Choroid plexus epithelial cell (primary cell): Measurements from ENCODE around the genes KRTAP19-6, KRTAP20-2, KRTAP19-8 and EVA1C.

GRCh38 chr21:29477339-29477887, 178.7 kb downstream of the BACH1 start:
- RRBS, result no CpG with 5 or more reads among the region's 5 CpGs

DNA sequence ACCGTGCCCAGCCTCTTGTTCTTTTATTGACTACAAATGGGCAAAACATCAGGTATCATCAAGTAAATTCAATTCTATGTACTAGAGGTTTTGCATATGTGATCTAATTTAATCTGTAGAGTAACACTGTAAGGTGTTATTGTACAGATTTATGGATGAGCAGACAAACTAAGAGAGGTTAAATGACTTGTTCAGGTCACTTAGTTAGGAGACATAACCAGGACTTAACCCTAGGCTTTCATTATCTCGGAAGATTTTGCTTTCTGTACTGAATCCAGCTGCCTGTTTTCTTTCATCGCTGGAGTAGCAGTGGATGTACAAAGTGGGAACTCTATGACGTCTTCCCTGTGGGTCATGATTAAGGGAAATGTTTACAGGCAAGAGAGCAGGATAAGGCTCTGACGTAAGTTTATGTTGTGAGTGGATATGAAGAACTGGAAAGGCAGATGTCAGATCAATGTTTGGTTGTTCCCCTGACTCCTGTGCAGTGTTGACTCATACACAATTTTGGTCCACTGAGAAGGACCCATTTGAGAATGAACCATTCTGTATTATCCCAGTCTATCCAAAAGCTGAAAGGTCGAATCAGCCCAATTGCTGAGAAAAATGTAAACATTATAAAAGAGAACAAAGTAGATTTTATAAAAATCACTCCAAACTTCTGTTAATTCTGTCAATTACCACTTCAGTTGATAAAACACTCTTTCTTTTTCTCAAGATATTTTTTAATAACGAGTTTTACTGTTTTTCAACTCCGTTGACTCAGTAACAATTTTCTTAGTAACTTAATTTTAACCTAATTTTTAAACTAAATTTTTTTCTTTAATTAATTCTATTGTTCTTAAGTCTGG, 292.4 kb downstream of the GRIK1 start:
- RRBS, result no CpG with 5 or more reads among the region's 8 CpGs

DNA sequence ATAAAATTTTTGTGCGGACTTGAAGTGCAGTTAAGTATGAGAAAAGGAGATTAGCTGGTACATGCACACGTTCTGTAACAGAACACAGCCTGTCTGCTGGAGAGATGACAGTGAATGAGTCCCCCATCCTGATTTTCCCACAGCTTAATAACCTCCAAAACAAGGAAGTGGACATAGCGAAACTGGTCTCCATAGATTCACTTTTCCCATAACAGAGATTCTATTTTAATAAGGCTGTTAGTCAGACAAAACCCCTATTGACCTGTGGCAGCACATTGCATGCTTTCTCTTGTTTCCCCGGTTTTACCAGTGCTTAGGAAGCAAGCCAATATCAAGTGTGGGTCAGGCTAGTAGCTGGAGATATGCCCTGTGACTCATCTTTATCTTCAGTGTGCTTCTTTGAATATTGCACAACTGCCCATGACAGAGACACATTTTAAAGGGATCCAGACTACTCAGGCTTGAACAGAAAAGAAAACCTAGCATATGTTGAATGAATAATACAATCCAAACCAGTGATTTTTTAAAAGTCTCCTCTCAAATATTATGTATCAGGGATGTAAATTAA, 11.8 kb upstream of the CLDN8 start:
- RRBS, result no CpG with 5 or more reads among the region's 4 CpGs

DNA sequence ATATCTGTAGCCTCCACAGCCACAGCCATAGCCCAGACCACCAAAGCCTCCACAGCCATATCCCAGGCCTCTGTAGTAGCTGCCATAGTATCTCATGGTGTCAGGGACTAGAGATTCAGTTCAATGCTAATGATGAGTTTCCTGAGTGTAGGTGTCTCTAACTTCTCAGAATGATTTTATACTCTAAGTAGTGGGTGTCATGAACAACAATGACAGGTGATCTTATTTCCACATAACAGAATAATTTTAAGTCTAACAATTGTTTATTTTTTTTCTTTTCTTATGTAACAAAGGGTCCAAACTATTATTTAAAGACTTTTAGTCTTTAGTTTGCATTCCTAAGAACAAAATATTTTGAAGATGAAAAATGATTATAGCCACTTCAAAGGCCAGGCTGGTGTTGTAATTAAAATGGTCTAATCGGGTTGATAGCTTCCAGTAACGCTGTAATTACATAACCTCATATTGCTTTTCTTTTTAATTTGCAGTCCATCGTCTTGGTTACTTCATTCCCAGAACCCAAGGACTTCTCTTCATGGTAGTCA, at the start of gene KRTAP19-6:
Gene KRTAP19-6 (minus strand): TSS at position 127 of the 545 bp plus-strand sequence.
- RRBS, result no CpG with 5 or more reads among the region's 3 CpGs

- RRBS, result no CpG with 5 or more reads among the region's 2 CpGs
These were observed at the start of gene KRTAP20-2 for GRCh38 chr21:30634869-30635331. KRTAP20-2 (plus strand) TSS chr21:30635206.

GRCh38 chr21:31038348-31038823, at the start of gene KRTAP19-8:
KRTAP19-8 (minus strand) TSS chr21:31038476.
- RRBS, result no CpG with 5 or more reads among the region's 3 CpGs

DNA sequence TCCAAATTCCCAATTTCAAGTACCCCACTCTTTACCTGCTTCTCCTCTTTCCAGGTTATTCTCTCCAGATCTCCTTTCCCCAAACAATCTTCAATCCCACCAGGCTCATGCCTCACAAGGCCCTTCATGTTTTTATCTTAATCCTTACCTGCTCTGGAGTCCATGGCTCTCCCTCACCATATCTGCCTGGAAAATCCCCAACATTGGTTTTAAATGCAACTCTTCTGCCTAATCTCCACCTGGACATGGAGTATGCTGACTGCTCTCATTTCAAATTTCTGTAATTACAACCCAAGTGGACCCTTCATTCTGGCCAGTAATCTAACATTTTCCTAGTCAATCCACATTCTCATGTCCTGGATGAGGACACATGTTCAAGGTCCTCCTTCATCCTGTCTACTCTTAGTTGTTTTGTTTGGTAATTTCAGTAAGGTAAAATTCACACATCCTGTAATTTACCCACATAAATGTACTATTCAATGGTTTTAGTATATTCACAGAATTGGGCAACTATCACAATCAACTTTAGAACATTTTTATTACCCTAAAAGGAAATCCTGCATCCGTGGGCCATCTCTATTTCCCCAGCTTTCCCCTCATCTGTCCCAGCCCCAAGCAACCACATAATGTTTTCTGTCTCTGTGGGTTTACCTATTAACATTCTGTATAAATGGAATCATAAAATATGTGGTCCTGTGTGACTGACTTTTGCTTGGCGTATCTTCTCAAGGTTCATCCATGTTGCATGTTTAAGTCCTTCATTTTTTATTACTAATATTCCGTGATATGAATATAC, 17.0 kb downstream of the SOD1 start:
- RRBS, result no CpG with 5 or more reads among the region's 3 CpGs

DNA sequence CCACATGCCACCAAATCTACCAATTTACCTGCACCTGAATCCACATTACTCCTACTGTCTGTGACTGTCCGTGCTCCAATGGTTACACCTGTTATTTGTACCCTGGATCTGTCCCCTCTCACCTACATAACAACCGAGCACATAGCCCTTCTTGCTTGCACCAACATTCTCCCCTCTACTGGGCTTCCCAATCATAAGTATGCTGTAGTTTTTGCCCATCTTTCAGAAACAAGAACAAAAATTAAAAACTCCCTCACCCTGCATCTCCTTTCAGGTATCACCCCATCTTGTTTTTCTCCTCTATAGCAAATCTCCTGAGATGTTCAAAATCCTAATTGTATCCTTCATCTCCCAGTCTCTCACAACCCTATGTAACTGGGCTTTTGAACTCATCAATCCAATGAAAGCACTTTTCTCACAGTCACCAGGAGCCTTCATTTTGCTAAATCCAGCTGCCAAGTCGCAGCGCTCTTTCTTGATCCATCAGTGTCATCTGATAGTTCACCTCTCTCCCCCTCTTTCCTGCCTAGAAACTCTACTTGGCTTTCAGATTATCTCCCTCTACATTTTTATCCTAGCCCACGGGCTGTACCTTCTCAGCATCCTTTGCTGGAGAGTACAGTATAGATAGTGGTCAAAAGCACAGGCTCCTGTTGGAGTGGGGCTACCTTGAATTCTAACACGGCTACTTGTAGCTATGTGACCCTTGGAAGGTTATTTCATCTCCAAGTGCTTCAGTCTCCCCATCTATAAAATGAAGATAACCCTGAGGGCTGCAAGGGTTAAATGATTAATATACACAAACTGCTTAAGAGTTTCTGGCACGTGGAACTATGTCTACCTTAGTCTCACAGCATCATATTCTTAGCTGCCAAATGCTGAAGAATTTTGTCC, 17.9 kb downstream of the SOD1 start:
- RRBS, result no CpG with 5 or more reads among the region's 7 CpGs

GRCh38 chr21:31873936-31874632, 1.3 kb downstream of the HUNK start:
- RRBS, result 3% methylated on average over 19 of the region's 49 CpGs

- RRBS, result no CpG with 5 or more reads among the region's 18 CpGs
These were observed 101.7 kb downstream of the HUNK start for GRCh38 chr21:31974383-31975016.

DNA sequence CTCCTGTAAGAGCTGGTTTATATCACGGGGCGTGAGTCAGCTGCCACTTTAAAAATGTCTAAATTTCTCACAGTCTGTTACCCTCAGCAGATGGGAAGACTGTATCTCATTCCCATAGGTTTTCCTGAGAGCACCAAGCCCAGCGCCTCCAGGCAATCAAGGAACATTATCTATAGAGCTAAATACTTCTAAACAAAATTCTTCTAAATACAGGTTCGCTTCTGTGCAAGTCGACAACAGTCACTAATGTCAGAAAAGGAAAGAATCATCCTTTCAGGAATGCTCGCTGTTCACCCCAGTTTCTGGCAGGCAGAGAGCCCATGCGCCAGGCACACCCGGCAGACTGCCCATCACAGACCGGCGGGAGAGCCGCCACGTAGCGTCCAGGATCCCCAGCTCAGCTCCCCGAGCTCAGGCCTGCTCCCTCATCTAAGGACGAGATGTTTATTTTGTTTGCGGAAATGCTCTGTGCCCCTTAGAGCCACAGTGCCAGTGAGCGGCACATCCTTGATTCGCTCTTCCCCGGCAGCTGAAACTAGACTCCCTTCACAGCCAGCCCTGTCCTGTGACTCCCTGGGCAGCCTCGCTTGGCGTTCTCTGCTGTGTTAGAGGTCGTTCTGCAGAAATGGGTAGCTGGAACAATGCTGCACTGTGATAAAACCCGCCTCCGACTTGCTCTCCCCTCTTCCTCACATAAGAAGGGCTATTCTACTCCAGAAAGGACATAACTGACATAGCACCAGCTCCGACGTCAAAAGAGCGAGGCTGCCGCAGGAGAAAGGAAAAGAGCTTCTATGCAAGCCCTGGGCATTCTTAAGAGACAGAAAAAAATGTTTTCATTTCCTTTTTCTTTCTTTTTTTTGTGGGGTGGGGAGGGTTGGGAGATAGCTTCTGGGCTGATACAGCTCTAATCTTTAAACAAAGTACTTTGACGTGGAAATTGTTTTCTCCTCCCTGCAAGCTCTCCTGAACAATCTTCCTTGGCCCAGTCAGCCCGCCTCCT, 37.0 kb downstream of the MRAP start:
- RRBS, result no CpG with 5 or more reads among the region's 30 CpGs

DNA sequence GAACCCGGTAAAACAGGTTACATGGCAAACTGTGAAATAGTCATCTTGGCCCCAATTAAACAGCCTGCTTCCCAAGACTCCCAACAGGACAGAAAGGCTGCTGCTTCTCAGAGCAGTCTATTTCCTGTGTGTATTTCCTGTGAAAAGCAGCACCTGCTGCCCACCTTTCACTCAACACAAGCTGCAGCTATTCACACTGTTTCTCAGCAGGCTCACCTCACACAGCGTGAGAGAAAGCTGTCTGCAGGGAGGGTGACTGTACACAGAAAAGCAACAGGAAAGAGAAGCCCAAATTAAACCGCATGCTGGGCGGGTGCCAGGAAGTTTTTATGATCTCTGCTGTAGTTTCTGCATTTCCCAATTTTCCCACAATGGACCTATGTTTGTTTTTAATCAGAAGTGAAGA, 44.0 kb downstream of the URB1 start:
- RRBS, result no CpG with 5 or more reads among the region's 4 CpGs

DNA sequence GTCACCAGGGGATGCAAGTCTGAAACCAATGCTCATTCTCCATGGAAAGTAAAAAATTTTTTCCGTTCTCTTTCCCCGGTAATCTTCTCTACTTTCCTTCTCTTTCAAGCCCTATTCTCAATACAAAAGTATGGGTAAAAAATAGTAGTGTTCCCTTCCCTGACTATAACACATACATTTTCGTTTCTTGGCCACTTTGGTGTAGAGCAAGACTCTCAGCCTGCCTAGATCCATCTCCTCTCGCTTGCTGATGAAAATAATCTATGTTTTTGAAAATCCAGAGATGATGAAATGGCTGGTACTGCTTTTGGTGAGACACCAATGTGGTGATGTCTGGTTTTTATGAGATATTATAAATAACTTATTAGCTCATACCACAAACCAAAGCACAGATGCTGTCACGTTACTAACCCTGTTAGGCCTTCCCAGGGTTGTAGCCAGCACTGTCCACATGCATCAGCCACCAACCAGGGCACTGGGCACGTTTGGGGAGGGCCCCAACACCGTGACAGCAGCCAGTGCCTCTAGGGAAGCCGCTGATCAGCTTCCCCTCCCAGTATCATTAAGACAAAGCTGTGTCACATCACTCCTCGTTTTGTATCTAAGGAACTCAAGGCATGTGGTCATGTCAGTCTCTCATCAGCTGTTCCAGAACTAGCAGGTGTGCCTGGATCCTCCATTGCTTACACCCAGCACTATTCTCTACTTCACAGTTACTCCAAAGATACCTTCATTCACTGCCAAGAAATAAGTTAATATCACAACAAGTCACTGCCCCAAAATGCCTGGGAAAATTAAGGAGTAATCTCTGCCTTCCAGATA, 13.9 kb downstream of the URB1 start:
- RRBS, result no CpG with 5 or more reads among the region's 9 CpGs

DNA sequence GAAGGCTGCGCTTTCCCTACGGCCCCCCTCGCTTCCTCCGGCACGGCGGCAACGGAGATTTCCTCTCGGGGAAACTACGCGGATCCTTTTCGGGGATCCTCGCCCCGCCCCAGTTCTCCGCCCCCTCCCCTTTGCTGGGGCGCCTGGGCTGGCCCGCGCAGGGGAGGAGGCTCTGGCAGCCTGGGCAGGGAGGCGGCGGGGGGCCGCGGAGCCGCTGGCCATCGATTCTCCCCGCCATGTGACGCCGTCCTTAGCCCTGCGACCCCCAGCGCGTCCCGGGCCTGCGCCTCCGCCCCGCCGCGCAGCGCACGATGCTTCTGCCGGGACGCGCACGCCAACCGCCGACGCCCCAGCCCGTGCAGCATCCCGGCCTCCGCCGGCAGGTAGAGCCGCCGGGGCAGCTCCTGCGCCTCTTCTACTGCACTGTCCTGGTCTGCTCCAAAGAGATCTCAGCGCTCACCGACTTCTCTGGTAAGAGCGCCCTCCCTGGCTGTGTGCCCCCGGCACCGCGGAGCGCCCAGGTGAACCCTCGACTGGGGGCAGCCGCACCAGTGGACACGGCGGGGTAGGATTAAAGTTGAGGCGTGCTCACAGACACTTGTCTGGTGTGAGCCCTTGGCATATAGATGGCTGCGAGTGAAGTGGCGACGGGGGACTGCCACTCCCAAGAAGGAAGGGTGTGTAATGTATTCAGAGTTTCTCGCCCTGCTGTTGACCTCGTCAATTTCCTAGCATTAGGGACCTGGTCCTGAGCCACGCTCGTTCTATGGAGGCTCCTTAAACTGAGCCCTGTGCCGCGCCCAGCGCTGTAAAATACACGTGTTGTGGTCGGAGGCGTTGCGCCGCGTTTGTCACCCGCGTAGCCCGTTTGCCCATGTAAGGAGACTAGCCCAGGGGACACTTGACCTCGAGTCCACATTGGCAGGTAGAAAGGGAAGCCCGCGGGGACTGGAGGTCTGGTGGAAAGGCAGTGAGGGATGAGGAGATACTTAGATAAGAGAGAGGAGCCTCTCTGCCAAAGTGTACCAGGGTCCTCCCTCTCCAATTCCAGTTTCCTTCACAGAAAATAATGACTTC, at the start of gene EVA1C:
Gene EVA1C (plus strand): TSS at position 164 of the 1,077 bp plus-strand sequence.
- RRBS, result 1% methylated on average over 21 of the region's 85 CpGs

GRCh38 chr21:32507451-32508004, 77.8 kb downstream of the TCP10L start:
- RRBS, result no CpG with 5 or more reads among the region's 15 CpGs

DNA sequence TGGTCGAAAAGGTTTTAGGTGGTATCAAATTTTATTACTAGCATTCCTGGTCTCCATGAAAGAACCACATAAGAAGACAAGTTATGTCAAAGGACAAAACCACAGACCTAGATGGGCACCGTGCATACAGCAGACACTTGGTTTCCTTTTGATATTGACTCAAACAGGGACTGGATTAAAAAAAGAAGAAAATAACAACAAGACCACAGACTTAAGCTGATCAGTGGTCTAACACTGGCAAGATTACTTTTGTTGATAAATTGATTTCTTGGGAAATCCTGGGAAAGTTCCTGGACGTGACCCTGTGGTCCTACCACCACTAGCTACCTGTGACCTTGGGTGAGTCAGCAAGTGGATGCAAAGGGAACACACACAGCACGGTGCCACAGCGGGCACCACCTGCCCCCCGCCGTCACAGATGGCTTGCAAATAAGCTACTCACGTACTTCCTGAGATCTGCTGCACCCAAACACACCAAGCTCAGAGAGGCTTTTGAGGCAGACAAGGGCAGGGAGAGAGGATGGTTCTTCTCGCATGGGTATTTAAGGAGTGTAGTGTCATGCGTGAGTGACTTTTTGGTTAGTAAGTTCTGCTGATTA, 12.7 kb downstream of the CFAP298 start:
- RRBS, result no CpG with 5 or more reads among the region's 10 CpGs

DNA sequence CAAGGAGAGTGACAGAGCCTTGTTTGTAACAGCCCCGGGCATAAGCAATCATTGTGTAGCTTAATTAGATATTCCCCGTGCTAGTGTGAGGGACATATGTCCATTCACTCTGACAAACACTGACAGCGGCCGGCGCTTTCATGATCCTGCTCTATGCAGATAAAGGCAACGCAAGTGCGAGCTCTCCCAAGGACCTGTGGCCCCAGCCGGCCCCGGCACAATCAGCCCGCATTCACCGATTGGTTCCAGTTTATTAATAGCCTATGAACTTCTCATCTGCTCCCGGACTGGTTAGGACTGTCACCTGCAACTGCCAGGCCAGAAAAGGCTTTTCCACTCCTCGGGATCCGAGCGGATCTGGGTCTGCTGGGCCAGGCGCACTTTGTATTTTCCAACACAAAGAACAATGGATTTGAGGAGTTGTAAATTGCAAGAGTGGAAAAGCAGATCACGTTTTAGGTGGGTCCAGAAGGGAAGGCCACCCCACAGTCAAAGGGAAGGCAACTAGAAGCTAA, 17.9 kb upstream of the OLIG1 start:
- RRBS, result 44% methylated on average over 5 of the region's 17 CpGs

GRCh38 chr21:33071911-33072501, 2.1 kb downstream of the OLIG1 start:
- RRBS, result 2% methylated on average over 10 of the region's 33 CpGs

DNA sequence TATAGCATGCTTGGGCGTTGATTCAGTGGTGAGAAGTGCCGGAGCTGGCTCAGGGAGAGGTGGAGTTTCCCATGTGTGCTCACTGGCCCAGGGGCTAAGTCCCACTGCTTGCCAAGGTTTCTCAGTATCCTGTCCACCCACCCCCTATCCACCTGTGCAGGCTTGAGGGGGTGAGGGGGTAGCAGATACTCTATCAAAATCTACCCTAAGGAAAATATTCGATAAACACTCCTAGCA, 1.2 kb downstream of the IFNAR2 start:
- RRBS, result no CpG with 5 or more reads among the region's 3 CpGs

DNA sequence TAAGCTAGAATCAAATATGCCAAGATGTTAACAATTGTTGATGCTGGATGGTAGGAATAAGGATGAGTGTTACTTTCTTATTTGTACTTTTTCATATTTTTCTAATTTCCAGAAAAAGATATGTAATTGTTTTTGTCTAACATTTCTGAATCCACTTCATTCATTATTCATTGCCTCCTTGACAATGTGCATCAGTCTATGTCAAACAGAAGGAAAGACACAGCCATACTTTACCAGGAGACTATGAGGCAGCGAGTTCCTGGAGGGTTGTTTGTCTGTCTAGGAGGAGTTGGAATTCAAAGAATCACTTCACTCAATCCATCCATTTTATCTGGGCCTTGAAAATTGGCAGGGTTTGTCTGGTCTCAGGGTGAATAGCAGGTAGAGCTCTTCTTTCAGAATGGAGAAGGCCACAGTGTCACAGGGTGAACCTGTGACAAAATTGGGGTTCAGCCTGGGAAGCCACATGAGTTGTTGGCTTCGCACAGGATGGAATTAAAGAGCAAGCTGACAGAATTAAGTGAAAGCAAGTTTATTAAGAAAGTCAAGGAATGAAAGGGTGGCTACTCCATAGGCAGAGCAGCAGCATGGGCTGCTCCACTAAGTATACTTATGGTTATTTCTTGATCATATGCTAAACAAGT, 4.7 kb downstream of the IFNAR2 start:
- RRBS, result no CpG with 5 or more reads among the region's 2 CpGs